Caco-2 (cell line): ENCODE measurements around the genes POTEB, TUBGCP5 and ATP10A.

GRCh38 chr15:20755933-20756470, 110.1 kb downstream of the POTEB2 start:
- PRO-cap, result no peak
- RRBS, result no CpG with 5 or more reads among the region's 42 CpGs

- PRO-cap, result no peak
- RRBS, result no CpG with 5 or more reads among the region's 42 CpGs
Observed at GRCh38 chr15:21877493-21878100, at the start of gene POTEB. TSS of gene POTEB (minus strand) at chr15:21877735.

GRCh38 chr15:22257162-22258234, 163.2 kb downstream of the OR4N4 start:
- PRO-cap, result no peak
- RRBS, result 95% methylated on average over 19 of the region's 145 CpGs

GRCh38 chr15:22579517-22579842, 120.8 kb downstream of the GOLGA6L22 start:
- PRO-cap, result no peak
- RRBS, result no CpG with 5 or more reads among the region's 1 CpG

GRCh38 chr15:22839384-22839766, 909 bp downstream of the NIPA2 start:
- PRO-cap, result no peak
- RRBS, result no CpG with 5 or more reads among the region's 7 CpGs

GRCh38 chr15:22895274-22896189, 57.1 kb downstream of the NIPA2 start:
- PRO-cap, result no peak
- RRBS, result no CpG with 5 or more reads among the region's 16 CpGs

DNA sequence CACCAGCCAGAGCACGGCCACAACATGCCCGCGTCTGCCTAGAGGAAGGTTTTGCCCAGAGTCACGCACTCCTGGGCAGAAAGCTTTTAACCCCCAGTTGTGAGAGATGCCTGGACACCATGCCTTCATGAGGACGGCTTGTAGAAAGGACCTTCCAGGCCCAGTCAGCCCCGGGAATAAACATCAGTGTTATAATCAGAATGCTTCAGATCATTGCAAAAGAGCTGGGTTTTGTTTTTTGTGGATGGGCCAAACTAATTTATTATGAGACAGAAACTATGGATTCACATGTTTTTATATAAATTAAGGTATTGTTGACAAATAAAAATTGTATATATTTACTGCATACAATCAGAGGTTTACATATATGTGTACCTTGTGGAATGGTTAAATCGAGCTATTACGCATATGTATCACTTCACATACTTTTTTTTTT, 16.4 kb downstream of the CYFIP1 start:
- PRO-cap, result no peak
- RRBS, result no CpG with 5 or more reads among the region's 8 CpGs

DNA sequence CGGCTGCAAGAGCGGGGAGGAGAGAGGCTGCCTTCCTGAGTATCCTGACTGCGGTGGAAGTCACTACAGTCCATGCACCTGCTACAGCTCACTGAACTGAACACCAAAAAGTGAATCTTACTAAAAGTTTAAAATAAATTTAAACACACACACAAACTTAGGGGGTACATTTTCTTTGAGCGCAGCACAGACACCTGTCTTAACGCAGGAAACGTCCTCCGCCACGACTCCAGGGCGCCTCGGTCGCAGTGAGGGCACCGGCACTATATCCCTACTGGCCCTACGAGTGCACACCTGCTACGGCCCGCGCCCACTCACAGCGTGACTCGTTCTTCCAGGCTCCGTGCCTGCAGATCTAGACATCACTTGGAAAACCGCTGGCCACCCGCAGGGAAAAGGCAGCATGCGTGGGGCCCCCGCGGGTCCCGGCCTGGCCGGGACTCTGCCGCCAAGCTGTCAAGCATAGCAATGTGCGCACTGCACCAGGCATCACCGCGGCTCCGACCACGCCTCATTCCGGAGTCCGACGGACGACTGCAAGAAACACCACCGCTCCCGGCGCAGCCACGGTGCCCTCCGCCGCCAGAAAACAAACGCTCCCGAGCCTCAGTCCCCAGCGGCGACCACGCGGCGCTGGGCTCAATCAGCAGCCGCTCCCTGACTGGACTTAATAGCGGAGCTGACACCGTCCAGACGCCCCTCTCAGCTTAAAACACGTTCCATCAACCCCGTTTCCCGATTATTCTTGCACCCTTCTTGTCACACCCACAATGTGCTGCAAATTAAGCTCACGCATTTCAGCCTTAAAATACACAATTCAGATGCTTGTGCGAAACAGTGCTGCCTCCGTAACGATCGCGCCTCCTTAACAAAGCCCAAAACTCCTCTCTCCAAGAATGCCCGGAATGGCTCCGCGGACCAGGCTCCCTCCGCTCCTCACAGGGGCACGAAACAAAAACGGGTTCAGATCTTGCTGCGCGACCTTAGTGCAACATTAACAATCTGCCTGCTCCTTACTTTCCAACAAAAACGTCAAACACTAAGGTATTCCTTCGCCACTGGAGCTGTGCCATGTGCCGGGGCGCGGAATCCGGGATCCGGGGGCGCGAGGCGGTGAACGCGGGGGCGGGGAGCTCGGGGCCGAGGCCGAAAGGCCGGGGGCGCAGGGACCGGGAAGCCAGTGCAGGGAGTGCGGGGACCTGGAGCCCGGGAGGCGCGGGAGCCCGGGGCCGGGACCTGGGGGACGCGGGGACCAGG, 873 bp downstream of the CYFIP1 start:
- PRO-cap, result bidirectional peak, plus-strand start at position 514 of the sequence, minus-strand start at position 462 of the sequence; bidirectional peak, plus-strand start at position 966 of the sequence, minus-strand start at position 864 of the sequence
- RRBS, result no CpG with 5 or more reads among the region's 97 CpGs

DNA sequence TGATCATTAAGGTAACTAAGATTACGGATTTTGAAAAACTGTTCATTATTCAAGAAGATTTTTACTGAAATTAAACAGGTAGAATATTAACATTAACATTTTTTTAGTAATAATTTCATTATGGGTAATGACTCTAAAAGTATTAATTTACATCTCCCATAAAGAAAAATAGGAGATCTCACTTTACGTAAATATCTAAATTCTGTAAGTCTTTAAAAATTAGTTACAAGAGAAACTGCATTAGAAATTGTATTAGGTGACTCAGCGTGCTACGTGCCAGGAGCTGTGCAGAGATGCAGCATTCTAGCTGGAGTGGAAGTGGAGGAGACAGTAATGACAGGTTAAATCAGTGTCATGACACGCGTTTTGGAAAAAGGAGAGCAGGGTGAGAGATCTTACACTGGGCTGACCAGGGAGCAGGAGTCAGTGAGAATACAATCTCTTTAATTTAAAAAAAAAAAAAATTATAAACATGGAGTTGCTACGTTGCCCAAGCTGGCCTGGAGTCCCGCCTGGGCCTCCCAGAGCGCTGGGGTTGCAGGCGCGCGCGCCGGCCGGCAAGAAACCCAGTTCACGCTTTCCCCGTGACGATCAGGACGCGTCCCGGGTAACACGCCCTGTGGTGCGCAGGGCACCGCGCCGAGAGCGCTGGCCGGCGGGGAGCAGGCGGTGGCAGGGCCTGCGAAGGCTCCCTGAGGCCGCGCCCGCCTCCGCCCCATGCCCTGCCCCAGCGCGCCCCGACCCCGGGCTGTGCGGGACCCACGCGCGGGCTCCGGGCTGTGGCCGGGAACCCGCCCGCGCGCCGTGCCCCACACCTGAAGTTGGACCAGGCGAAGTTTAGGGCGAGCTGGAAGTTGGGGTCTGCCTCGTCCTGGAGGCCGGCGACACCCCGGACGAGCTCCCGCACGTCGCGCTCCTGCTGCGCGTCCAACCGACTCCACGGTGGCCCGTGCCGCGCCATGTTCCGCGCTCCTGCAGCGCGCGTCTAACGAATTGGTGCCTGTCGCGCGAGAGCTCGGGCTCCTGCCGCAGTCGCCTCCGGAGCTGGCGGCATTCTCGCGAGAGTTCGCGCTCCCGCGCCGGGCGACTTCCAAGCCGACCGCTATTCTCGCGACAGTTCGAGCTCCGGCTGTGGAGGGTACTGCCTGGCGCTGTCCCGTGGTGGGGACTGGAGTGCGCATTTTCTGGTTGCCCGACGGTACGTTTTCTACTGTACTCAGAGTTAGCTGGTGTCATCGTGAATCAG, at the start of gene TUBGCP5:
Gene TUBGCP5, minus strand, starts transcription at position 987 of the 1,246 bp plus-strand sequence.
- PRO-cap, result bidirectional peak, plus-strand start at position 569 of the sequence, minus-strand start at position 309 of the sequence; bidirectional peak, plus-strand start at position 764 of the sequence, minus-strand start at position 752 of the sequence; bidirectional peak, plus-strand start at position 1,116 of the sequence, minus-strand start at position 987 of the sequence
- RRBS, result no CpG with 5 or more reads among the region's 103 CpGs

- PRO-cap, result no peak
- RRBS, result no CpG with 5 or more reads among the region's 5 CpGs
Observed at GRCh38 chr15:23371746-23372160, 17.2 kb downstream of the GOLGA8S start.

DNA sequence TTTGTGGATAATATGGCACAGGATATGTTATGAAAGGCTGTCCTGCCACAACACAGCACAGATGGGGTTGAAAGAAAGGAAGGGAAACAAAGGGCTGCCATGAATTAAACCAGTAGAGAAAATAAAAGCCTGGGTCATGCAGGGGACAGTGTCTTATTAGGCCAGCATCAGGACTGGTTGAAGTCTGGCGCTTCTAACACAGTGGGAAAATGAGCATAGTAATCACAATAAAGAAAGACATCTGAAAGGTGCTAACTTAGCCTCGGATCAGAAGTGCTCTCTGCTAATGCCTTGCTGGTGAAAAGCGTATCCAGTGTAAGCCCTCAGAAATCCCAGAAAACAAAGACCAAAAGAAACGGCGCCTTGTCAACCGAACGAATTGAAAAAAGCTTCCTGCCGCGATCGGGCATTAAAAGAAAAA, 636 bp upstream of the MKRN3 start:
- PRO-cap, result unidirectional peak, plus-strand start at position 151 of the sequence
- RRBS, result no CpG with 5 or more reads among the region's 10 CpGs

GRCh38 chr15:24955565-24956494, 1.0 kb downstream of the SNRPN start:
- PRO-cap, result bidirectional peak, plus-strand start at chr15:24956031, minus-strand start at chr15:24955889; bidirectional peak, plus-strand start at chr15:24956433, minus-strand start at chr15:24956262
- RRBS, result no CpG with 5 or more reads among the region's 50 CpGs

- PRO-cap, result bidirectional peak, plus-strand start at chr15:24956776, minus-strand start at chr15:24956637
- RRBS, result no CpG with 5 or more reads among the region's 17 CpGs
Observed at GRCh38 chr15:24956495-24957016, 1.8 kb downstream of the SNRPN start.

DNA sequence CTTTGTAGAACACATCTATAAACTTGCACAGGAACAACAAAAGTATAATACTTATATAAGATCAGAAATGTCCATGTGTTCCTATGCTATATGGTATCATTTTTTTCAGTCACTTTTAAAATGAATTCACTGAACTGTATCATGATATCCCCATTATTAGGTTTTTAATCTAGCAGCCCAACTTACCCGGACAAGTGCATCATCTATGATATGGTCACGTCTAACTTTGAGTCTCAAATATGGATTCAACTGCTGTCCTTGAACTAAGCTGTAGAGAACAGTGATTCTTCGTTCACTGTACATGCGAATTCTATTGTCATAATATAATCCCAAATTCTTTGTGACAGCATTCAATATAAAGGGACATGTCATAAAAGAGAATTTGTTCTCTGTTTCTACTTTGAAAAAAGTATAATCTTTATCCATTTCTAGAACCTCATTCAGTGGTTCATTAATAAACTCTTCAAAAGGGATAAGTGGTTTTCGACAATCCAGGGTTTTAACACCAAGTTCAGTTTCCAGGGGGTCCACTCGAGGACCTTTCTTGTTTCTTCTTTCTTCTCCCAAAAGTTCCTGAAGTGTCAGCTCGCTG, 68.3 kb downstream of the UBE3A start:
- PRO-cap, result no peak
- RRBS, result no CpG with 5 or more reads among the region's 7 CpGs

GRCh38 chr15:25669737-25670811, 193.1 kb downstream of the ATP10A start:
- PRO-cap, result no peak
- RRBS, result no CpG with 5 or more reads among the region's 19 CpGs

GRCh38 chr15:25718040-25718720, 144.9 kb downstream of the ATP10A start:
- PRO-cap, result no peak
- RRBS, result no CpG with 5 or more reads among the region's 30 CpGs

DNA sequence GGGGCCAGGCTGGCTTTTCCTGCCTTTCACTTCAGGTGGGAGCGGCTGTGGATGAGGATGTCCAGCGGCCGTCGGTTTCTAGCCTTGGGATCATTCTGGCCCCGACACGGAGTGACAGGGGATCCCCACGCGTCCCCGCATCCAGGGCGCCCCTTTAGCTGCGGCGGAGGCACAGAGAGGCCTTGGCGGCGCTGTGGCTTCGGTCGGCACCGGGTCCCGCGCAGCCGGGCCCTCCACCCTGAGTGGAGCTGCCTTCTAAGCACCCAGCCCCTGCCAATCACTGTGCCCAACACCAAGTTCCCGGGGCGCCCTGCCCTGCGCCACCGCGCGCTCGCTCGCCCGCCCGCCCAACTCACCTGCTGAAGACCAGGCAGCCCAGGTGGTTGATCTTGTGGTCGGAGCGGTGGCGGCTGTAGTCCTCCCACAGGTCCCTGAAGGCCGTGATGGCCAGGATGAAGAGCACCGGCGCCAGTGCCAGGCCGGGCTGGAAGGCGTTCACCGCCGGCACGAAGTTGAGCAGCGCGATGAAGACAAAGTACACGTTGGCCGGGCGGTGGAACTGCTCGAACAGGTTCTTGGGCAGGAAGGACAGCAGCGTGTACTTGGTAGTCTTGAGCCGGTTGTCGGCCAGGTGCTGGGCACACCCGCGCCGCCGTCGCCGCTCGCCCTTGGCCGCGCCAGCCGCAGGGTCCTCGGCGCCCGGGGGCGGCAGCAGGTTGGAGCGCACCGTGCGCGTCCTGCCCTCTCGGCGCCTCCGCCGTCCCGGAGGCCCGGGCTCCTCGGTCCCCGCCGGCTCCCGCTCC, 634 bp downstream of the ATP10A start:
- PRO-cap, result no peak
- RRBS, result 95% methylated on average over 29 of the region's 78 CpGs

DNA sequence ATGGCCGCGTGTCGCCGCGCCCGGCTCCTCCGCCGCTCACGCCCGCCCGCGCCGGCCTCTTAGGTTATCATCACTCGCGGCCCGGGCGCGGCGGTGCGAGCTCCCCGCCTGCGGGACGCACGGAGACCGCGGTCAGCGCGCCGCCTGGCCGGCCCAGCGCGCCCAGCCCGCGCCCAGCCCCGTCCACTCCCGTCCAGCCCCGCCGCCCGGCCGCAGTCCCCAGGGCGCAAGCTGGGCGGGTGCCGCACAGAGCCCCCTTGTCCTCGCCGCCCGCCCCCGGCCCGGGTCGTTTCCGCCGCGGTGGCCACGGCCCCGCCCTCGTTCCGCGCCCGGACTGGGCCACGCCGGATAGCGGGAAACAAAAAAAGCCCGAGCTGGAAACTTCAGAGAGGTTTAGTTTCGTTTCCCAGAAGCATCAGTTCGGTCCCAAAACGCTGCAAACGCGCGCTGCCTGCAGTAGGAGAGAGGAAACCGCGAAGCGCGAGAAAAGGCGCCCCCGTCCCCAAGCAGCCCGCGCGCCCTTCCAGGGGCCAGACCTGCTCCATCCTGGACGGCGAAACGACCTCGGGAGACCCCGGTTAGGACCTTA, at the start of gene ATP10A:
Gene ATP10A, minus strand, starts transcription at position 233 of the 589 bp plus-strand sequence.
- PRO-cap, result no peak
- RRBS, result 90% methylated on average over 17 of the region's 82 CpGs

- PRO-cap, result no peak
- RRBS, result no CpG with 5 or more reads among the region's 3 CpGs
Observed at GRCh38 chr15:26013979-26014240, 150.8 kb upstream of the ATP10A start.

GRCh38 chr15:26244268-26245288, 381.5 kb upstream of the ATP10A start:
- PRO-cap, result no peak
- RRBS, result no CpG with 5 or more reads among the region's 32 CpGs